ENCODE measurements around the gene UPF3A.

DNA sequence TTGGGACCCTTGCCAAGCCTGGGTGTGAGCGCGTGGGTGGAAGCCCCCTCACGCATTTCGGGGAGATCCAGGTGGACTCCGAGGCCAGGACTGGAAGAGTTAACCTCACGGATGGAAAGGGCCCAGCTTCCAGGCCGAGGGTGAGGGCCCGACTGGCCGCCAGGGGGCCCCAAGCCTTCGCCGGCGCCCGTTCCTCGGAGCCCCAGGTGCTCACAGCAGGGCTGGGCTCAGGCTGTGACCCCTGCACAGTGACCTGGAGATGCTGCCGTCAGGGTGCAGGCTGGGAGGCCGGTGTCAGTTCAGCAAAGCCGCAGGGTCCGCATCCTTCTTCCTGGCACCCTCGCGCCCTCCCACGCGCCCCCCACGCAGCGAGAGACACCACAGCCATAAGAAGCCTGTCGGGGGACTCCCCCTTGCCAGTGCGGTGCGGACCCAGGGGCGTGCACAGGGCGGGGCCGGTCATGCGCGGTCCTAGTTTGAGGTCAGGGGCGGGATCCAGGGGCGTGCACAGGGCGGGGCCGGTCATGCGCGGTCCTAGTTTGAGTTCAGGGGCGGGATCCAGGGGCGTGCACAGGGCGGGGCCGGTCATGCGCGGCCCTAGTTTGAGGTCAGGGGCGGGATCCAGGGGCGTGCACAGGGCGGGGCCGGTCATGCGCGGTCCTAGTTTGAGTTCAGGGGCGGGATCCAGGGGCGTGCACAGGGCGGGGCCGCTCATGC lies 34.0 kb upstream of the TMEM255B start:
- PRO-cap = no peak

DNA sequence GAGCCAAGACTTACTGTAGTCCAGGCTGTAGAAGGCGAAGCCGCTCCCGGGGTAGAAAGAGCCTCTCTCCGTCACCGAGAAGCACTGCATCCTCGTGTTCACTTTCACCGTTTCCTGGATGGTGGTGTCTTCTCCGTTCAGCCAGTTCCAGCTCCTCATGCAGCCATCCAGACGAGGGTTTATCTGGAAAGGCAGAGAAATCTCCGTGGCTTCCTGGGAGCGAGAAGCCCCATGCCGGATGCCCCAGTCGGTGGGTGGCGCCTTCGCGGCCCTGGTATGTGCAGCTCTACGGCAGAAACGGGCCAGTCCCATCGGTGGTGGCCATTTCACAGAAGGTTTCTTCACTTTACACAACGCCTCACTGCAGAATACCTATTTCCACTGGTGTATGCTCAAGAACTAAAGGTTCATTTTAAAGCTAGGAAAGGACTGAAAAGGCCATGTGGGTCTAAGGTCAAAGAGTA lies 36.9 kb downstream of the GAS6 start:
- PRO-cap = no peak

DNA sequence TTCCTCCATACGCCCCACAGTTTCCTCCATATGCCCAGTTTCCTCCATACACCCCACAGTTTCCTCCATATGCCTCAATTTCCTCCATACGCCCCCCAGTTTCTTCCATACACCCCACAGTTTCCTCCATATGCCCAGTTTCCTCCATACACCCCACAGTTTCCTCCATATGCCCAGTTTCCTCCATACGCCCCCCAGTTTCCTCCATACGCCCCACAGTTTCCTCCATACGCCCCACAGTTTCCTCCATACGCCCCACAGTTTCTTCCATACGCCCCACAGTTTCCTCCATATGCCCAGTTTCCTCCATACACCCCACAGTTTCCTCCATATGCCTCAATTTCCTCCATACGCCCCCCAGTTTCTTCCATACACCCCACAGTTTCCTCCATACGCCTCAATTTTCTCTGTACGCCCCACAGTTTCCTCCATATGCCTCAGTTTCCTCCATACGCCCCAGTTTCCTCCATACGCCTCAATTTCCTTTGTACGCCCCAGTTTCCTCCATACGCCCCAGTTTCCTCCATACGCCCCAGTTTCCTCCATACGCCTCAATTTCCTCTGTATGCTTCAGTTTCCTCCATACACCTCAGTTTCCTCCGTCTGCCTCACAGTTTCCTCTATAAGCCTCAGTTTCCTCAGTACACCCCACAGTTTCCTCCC lies 22.2 kb downstream of the GAS6 start:
- PRO-cap = no peak

DNA sequence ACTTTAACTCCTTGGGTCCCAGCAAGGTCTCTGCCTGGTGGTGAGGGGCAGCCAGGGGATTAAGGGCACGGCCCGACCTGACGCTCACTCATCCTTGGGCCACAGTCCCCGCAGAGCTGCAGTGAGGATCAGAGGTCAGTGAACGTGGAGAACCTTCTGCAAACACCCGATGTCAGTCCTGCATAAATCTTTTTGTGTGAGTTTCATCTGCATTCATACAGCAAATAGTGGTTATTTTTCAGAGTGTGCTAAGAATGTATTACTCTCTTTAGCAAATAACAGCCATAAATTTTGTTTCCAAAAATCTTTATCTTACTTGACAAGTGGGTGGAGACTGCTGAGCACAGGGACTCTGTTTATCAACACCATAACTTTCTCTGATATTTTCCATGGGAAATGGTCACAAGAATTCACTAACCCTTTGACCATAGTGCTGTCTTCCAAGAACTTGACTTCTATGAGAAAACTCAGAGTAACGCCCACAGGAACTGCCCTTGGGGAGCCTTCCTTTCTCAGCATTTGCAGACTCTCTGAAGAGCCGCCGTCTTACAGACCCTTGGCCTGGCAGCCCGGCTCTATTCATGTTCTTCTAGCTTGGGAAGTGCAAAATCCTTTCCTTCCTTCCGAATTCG lies 10.5 kb downstream of the GAS6 start:
- PRO-cap = no peak

DNA sequence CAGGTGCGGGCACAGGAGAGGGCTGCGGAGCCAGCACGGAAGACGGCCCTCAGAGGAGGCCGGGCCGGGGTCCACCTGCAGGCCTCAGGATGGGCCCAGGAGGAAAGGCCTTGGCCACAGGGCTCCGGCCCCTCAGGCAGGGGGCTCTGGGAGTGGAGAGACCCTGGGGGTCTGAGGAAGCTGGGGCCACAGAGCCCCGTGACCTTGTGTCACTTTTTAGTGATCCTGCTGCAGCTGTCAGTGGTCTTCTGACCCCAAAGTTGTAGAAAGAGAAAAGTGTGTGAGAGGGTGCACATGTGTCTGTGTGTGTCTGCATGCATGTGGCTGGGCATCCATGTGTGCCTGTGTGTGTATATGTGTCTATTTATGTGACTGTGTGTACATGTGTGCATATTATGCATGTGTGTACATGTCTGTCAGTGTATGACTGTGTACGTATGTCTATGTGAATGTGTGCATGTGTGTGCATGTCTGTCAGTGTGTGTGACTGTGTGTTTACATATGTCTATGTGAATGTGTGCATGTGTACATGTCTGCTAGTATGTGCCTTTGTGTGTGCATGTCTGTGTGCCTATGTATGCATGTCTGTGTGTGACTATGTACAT lies 5.9 kb downstream of the GAS6 start:
- PRO-cap = no peak

- PRO-cap = bidirectional peak, plus-strand start at chr13:113860211, minus-strand start at chr13:113860136
These were observed 4.2 kb downstream of the GAS6 start for GRCh38 chr13:113859453-113860375.

DNA sequence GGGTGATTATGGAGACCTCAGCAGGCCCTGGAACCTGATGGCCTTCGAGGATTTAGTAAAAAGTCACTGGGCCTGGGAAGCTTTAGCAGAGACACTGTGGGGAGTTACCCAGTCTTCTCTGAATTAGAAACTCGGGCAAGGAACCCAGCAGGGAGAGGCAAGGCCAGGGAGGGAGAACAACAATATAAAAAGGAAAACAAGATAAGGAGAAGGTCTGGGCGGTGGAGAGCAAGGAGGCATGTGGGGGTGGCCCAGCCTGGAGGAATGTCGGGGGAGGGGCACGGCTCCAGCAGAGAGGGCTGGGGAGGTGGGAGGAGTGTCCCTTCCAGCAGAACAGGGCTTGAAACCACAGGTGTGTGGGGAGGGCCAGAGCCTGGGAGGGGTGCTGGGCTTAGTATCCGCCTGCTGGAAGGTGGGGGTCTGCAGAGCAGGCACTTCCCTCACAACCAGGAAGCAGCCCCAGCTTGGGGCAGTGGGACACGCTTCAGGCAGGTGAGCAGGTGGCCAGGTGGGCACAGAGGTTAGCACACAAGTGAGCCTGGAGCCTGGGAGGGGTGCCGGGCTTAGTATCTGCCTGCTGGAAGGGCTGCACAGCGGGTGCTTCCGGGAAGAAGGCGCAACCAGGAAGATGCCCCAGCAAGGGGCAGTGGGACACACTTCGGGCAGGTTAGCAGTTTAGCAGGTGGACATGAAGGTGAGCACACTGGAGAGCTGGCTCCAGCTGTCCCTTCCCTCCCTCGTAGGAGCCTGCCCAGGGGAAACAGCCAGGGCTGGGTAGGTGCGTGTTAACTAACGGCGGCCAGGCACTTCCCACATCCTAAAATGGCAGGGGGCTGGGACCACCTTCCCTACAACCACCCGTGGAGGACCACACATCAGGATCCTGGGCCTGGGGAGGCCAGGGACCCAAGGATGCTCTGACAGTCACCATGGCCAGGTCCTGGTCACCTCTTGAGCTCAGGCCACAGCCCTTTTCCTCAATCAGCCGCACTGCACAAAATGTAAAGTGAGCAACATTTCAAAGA lies 3.1 kb downstream of the GAS6 start:
- PRO-cap = bidirectional peak, plus-strand start at position 462 of the sequence, minus-strand start at position 186 of the sequence; unidirectional peak, plus-strand start at position 673 of the sequence

DNA sequence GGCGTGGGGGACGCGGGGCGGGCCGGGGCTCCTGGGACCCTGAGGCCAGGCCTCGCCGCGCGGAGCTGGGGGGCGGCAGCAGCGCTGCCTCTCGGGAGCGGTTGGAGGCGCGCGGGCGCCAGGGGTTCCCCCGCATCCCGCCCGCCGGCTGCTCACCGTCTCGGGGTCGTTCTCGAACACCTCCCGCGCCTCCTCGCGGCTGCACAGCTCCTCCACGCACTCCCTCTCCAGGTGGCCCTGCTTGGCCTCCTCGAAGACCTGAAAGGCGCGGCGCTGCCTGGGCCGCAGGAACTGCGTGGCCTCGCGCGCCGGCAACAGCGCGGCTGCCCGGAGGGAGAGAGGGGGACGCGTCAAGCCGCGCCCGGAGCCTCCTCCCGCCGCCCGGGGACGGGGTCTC lies 459 bp downstream of the GAS6 start:
- PRO-cap = no peak

GRCh38 chr13:113992124-113993199 lies 18.6 kb upstream of the C13orf46 start:
- PRO-cap = no peak

DNA sequence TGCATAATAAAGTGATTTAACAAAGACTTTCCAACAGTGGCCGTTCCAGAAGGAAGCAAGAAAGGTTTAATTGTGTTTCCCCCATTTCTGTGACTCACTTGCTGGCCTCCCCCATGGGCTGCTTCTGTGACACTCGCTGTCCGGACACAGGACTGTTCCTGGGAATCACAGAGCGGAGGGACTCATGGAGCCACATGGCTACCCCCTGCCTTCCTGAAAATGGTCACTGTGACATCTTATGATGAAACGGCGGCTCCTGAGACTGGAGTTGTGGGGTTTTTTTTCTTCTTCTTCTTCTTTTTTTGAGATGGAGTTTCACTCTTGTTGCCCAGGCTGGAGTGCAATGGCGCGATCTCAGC lies 62.4 kb upstream of the C13orf46 start:
- PRO-cap = no peak

DNA sequence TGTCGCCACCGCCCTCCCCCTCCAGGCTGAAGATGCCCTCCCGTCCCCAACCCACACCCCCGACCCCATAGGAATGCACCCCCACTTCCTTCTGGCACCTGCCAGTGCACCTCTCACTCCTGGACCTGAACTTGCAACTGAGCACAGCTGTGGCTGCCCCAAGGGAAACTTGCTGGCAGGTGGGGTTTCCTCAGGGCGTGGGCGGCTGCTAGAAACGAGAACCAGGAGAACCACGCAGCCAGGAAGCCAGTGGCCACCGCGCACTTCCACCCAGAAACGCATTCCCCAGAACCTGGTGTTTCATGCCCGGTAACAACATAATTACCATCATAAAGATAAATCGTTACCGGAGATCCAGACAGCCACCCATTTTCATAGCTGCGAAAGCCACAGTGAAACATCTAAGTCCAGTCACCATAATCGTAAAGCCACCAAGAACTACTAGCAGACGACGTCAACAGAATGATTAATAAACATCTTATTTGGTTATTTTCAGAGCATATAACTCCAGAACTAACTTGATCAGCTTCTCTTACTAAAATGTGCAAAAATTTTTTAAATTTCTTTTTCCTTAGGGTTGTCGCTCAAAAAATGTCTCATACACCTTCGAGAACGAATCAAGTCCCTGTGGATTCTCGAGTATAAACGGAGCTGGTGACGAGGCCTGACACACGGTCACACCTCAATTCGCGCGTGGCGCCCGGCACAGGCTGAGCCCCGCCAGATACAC lies 75.3 kb upstream of the C13orf46 start:
- PRO-cap = no peak

DNA sequence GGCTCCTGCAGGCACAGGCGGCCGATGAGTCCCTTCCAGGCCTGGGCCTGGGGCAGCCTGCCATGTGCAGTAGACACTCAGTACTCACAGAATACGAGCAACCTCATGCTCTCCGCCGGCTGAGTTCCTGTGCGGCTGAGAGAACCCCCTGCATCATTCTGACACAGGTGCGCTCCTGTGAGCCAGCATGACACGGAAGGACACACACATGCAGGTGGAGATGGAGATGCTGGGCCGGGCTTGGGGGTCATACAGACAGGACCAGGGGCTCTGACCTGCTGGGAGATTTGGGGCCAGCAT lies 65.9 kb downstream of the RASA3 start:
- PRO-cap = no peak

GRCh38 chr13:114111173-114112245 lies 20.9 kb downstream of the RASA3 start:
- PRO-cap = no peak

- PRO-cap = no peak
These were observed 634 bp downstream of the RASA3 start for GRCh38 chr13:114131750-114132228.

DNA sequence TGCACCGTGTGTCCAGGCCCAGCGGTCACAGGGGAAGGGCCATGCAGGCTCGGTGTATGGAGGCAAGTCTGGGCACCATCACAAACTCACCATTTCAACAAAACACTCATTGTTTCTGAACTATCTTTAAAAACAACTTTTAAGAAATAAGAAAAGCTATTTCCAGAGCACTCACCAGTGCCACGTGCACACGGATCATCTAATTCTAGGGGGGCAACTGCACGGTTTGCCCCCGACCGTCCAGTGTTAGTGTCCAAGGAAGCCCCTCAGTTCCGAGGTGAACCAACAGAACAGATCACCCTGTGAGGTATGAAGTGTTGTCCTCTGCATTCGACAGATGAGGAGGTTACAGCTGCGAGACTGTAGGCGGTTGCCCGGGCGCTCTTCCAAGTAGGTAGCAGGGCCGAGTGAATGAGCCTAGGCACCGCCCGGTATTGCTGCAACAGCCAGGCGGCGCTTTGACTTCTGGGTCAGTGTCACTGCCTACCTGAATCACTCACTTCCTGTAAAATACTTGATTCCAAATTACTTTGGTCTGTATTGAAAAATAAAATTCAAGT lies 19.1 kb upstream of the RASA3 start:
- PRO-cap = no peak

DNA sequence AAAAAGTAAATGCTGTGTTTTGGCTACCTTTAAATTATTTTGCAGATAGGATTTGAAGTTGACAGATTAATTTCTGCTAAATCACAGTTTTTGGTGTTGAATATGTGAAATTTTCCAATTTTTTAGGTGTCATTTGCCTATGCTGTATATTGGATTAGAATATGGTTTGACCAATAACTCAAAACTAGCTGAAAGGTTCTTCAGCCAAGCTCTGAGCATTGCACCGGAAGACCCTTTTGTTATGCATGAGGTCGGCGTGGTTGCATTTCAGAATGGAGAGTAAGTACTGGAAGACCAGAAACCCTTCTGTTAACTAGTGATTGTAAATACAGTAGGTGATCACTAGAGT lies 22.2 kb downstream of the CDC16 start:
- PRO-cap = no peak

GRCh38 chr13:114281096-114281710 lies at the start of gene UPF3A:
UPF3A (plus strand) TSS chr13:114281601.
- PRO-cap = unidirectional peak, plus-strand start at chr13:114281172; bidirectional peak, plus-strand start at chr13:114281601, minus-strand start at chr13:114281525

DNA sequence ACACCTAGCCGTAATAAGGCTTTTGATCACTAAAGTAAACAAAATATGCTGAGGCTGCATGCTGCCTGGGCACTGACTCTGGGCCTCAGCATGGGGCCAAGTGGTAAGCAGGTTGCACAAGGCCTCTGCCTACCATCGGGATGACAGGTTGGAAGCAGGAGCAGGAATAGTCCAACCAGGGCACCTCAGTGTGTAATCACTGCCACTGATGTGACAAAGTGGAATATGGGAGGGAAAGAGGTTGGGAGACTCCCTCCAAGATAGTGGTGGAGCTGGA lies 6.6 kb downstream of the UPF3A start:
- PRO-cap = no peak